Mesangial cell (primary cell): Measurements from ENCODE around the gene NALF1.

DNA sequence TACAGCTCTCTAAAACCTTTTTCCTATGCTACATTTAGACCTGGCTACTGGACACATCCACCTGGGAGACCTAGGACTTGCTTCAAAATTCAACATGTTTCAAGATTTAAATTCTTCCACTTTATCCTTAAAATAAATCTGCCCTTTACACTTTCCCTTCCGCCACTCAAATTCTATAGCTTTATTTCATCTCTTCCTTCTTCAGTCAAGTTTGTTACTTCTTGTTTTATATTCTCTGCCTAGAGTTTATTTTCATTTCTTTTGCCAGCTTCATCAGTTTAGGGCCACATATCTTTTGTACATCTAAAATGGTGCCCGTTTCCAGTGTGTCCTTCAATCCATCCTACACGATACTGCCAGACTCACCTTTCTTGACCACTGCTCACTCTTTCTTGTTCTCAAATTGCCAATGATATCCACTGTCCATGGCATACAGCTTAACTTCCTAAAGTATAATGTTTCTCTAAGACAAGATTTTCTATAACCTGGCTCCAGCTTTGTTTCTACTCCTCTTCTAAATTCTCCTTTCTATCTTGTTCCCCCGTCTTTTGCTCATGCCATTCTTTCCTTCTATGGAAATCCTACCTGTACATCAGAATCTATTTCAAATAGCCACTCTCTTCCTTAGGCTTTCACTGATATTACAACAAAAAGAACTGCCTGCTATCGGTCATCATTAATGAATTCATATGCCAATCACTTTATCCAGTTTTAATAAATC lies 10.6 kb upstream of the EFNB2 start:
- RAMPAGE, long total RNA, result no peak

DNA sequence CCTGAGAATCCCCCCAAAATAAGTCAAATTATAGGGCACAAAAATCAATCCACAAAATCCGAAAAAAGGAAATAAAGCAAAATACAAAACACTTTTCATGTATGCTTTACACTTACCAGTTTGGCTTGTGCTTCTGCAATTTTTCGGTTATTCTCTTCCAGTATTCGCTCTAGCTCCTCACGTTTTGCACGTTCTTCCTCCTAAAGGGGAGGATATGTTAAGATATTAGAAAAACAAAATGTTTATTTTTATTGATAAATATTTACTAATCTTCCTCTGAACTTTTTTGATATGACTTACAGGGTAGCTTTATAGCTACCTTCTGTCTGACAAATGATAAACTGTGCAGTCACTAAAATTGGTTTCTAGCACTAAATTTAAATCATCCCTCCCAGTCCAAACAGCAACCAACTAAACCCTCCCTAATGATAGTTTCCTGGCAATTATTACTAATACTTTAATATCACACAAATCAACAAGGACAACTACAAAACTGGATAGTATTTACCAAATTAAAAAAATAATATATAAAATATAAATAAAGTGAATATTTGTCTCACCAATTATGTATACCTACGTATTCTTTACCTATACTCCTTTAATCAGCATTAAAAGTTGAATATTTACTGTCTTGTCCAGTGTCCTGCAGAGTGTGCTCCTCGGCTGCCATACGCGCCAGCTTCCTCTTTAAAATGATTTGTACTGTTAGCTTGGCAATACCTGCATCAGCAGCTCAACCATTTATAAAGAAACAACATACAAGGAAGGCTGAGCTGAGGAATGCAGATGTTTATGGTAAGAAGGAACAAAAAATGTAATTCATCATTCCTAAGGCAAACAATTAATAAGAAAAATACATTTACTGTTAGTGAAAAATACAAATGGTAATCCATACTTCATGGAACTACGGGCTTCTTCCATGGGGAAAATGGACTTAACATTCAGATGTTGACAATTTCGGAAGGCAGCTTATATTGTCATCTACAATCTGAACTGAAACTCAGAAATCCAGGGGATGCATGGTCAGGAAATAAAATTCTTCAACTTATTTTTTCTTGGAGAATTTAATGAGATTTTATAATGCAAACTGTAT lies 10.7 kb downstream of the ARGLU1 start:
- RAMPAGE, long total RNA, result no peak

- RAMPAGE, long total RNA, result no peak
These were observed 9.1 kb downstream of the ARGLU1 start for GRCh38 chr13:106558884-106559257.

- RAMPAGE, long total RNA, result no peak
These were observed 2.5 kb downstream of the ARGLU1 start for GRCh38 chr13:106565489-106565834.

- RAMPAGE, long total RNA, result no peak
These were observed 134.0 kb upstream of the ARGLU1 start for GRCh38 chr13:106701592-106702741.

- RAMPAGE, long total RNA, result no peak
These were observed 351.5 kb upstream of the ARGLU1 start for GRCh38 chr13:106918941-106920328.

DNA sequence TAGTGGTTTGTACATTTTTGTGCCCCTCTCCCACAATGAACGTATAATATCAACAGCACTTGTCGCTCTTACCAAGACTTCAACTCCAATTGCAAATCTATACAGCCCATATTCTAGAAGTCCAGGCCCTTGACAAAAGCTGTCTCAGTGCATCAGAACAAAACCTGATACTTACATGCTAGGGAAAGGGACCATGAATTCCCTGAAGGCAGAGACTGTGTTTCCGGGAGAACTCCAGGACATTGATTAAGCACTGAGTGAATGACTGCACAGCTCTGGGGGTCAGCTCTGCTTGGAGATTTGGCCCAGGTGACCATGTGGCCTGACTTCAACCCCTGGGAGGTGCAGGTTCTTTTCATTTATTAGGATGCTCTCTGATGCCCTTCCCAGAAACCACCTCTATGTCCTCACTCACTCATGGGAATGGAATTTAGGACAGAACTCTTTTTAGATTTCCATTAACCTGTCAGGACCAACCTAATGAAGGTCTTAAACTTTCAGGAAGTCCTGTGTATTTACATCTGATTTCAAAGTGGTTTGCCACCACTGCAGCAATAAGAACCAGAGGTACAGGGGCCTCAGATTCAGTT lies 393.2 kb upstream of the ARGLU1 start:
- RAMPAGE, long total RNA, result no peak

- RAMPAGE, long total RNA, result no peak
These were observed 286.3 kb downstream of the NALF1 start for GRCh38 chr13:107581036-107581329.

- RAMPAGE, long total RNA, result start-site peak on the minus strand at chr13:107867112-107867143, 27 reads
These were observed at the start of gene NALF1 for GRCh38 chr13:107866790-107867625. TSS of gene NALF1 (minus strand) at chr13:107867496.

GRCh38 chr13:108961560-108961759 lies 332.0 kb downstream of the MYO16 start:
- RAMPAGE, long total RNA, result no peak

DNA sequence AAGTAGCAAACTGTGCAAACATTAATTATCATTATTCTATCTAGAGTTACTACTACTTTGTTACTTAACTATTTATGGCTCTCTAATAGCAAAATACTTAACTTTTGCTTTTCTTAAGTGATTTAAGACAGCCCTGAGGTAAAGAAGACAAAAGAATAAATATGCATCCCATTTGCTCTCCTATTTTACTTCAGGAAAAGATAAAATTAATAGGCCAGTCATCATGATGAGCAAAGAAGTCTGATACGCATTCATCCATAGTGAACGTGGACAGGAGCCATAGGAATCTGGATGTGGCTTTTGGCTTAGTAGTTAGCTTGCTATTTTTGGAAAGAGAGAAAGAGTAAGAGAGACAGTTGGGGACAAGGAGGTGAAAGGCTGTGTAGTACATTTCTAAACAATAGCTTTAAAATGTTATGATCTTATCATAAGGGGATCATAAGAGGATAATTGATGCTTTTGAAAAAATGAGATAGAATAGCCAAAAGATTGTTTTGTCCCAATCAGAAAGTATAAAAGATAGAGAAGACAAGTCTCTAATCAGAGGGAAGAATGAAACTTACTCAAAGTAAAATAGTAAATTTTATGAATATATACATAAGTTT lies 545.2 kb downstream of the IRS2 start:
- RAMPAGE, long total RNA, result no peak

DNA sequence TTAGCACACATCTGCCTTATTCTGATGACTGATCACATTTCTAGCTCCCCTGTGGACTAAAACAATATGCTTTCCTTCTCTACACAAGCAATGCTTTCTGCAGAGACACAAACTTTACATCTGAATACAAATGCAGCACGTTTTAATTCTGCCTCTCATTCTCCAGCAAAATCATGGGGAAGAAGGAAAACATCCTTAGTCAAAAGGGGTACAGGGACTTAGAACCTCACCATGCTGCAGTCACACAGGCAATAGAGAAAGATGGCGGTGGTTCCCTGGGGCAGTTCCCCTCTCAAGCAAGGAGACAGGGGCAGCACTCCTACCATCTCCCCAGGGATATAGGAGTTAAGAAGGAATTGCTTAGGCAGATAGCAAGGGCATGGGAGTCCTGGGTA lies 514.9 kb downstream of the IRS2 start:
- RAMPAGE, long total RNA, result no peak

- RAMPAGE, long total RNA, result no peak
These were observed 389.2 kb downstream of the IRS2 start for GRCh38 chr13:109397246-109397618.

- RAMPAGE, long total RNA, result no peak
These were observed 98.6 kb downstream of the IRS2 start for GRCh38 chr13:109687355-109688608.

- RAMPAGE, long total RNA, result no peak
These were observed 91.6 kb downstream of the IRS2 start for GRCh38 chr13:109694796-109695223.

- RAMPAGE, long total RNA, result no peak
These were observed 81.5 kb downstream of the IRS2 start for GRCh38 chr13:109704443-109705807.

DNA sequence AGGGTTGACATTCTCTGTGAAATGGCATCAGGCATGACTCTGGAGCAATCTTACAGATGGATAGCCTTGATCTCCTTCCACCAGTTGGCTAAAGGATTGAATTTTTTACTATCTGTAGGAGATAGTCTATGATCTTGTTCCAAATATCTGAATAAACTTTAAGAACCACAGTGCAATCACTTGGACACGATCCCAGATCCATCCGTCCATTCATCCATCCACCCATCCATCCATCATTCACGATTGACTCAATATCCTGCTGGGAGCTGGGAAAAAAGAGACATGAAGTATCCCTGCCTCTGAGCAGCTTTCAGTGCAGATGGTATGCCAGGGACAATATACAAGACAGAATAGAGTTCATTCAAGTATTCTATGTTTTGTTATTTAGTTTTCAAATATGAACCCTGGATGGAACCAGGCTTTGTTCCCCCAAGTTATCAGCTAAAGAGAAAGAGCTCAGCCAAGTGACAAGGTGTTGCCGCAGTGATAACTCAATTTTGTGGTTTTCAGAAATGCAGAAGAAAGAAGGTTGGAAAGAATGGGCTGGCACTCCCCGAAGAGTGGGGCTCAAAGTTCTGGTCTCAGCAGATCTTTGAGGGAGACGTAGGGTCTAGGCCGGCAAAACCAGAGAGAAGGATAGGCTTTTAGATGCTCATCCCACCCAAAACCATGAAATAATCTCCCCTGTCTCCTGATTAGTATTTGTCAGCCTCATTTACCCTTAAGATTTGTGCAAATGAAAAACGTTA lies 66.3 kb downstream of the IRS2 start:
- RAMPAGE, long total RNA, result no peak

DNA sequence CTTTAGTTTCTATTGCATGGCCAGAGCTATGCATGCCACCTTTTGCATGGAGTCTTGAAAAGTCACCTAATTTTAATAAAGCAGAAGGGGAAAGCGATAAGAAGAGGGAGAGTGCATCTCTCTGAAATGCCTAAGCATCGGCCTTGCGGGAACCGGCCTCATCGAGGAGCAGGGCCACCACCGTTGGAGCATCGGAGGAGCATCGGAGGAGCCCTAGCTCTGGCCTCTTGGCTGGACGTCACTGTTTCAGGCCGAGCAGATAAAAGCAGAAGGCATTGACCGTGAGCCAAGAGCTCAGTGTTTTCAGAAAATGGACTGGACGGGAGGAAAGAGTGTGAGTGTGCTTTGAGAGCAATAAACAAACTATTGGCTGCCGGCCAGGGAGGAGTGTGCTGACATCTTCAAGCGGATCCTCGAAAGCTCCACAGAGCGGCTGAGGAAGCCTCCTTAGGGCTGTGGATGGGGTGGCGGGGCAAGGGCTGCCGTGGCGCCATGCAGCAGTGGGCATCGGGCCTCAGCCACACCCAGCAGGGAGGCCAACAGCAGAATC lies 41.9 kb downstream of the IRS2 start:
- RAMPAGE, long total RNA, result no peak

GRCh38 chr13:109836488-109837075 lies 50.2 kb upstream of the IRS2 start:
- RAMPAGE, long total RNA, result no peak

- RAMPAGE, long total RNA, result no peak
These were observed 244.5 kb downstream of the COL4A1 start for GRCh38 chr13:110062327-110063072.